Hair follicular keratinocyte (primary cell): ENCODE measurements around the genes RTRAF and TXNDC16.

- RAMPAGE, long total RNA: no peak
These were observed 155.4 kb downstream of the TMX1 start for GRCh38 chr14:51395217-51396008.

DNA sequence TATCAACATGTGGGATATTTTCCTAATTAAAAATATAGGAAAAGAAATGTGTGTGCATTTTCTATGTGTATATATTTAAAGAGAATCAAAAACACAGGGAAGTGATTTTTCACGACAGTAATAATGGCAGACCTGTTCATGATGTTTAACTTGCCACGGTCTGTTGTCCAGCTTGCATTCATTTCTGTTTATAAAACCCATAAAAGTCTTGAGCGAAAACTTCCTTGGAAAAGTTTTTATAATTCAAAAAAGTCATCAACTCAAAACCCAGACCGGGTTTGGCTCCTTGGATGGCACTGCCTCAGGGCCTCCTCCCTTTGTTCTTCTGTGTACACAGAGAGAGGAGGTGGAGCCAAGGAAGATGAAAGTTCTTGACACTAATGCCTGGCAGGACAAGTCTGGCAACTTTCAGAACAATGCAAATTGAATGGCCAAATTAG, 86.9 kb upstream of the FRMD6 start:
- RAMPAGE, long total RNA: no peak

- RAMPAGE, long total RNA: no peak
These were observed 786 bp downstream of the FRMD6 start for GRCh38 chr14:51652424-51652967.

GRCh38 chr14:51846565-51847111, 13.8 kb upstream of the GNG2 start:
- RAMPAGE, long total RNA: no peak

- RAMPAGE, long total RNA: start-site peak on the plus strand at chr14:51989545-51989613, 1,813 and 198 reads in 2 replicates
These were observed at the start of gene RTRAF for GRCh38 chr14:51989455-51990595. Gene RTRAF, plus strand, starts transcription at chr14:51989546.

DNA sequence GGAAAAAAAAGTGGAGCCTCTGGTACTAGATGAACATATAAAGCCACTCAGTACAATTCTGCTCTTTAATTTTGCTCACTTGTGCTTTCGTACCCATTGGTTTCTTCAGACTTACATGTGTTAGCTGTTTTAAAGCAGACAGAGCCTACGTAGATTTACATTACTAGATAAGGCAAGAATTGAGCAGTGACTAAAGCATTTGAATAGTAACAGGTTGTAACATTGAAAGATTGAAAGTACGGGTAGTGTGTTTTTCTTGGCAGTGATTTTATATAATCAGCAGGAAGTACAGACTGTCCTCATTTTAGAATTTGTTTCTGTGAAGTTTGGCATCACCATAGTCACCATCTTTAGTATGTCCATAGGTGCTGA, 13.9 kb downstream of the RTRAF start:
- RAMPAGE, long total RNA: no peak

DNA sequence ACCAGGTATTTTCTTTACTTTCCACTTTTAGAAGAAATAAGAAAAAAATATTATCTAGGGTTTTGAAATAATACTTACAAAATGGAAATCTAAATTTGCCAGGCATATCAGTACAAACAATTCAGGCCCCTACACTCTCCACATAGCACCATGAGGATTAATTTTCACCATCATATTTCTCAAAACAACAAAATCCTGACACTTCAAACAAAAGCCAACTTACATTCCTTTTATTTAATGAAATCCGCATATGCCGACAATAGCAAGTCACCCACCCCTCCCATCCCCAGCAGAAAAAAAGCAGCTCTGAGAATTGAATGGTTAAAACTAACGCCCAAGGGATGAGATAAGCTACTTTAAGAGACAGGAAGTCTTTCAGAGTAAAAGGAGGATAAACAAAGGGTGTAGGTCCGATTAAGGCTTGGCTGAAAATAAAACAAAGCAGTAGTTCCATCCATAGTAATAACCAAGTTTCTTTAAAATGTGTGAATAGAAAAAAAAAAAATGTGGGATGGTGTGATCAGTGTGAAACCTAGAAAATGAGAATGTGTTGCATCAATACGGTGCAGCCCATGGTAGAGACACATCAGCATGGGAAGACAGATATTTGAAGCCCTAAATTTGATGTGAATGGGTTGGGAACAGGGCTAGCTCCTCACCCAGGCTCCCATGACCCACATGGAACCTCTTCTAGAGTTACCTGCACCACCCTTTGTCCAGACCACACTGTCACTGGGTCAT, 31.6 kb downstream of the RTRAF start:
- RAMPAGE, long total RNA: no peak

- RAMPAGE, long total RNA: no peak
These were observed 7.5 kb downstream of the NID2 start for GRCh38 chr14:52061339-52061735.

DNA sequence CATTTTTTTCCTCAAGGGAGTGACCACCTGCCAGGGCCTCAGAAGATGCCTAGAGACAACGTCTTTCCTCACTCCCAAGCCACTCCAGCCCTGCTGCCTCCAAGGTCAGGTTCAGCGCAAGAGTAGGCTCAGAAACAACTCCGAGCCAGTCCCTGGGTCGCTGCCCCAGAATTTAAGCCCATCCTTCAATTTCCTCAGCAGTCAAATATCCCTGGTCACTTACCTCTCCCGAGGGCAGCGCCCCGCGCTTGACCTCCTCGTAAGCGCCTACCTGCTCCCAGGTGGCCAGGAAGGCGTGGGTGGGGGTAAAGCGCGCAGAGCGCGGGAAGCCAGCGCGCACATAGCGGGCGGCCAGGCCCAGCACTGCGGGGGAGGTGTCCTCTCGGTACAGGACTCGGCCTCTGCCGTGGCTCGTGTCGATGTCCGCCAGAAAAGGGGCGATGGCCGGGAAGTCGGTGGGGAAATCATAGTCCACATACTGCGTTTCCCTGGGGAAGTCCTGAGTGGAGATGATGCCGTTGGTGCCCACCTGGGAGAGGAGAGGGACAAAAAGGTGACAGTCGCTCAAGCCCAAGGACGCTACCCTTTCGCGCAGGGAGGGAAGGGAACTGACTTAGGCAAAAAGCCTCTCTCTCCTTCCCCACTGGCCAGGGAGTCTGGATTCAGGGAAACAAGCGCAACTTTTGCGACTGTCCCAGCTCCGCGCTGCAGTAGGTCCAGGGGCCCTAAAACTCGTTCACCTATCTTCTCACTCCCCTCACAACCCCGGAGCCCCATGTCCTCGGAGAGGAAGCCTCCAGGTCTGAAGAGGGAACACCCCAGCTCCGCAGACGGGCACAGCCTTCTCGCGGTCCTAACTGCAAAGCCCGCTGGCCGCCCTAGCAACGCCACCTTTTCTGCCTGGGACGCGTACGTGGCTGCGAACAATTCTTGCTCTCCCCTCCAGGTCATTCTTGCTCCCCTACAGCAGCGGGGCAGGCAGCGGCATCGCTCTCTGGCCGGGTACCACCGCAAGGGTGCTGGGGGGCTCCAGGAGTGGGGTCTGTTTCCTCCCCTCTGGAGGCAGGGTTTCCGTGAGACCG, 883 bp downstream of the NID2 start:
- RAMPAGE, long total RNA: no peak

DNA sequence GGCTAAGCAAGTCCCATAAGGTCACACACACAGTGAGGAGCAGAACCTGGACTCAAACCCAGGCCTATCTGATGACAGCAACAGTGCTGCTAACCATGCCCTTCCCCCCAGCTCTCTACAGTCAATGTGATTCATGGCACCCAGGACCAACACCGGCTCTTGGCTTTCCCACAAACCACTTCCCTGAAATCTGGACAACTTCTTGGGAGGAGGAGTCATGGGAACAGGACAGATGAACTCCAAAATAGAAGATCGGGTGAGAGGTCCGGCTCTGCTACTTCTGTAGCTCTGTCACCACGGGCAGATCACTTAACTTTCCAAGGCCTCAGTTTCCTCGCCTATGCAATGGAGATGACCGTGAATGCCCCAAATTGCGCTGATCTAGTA, 677 bp upstream of the PTGDR start:
- RAMPAGE, long total RNA: no peak

- RAMPAGE, long total RNA: no peak
These were observed 38.5 kb downstream of the PTGER2 start for GRCh38 chr14:52352521-52353027.

DNA sequence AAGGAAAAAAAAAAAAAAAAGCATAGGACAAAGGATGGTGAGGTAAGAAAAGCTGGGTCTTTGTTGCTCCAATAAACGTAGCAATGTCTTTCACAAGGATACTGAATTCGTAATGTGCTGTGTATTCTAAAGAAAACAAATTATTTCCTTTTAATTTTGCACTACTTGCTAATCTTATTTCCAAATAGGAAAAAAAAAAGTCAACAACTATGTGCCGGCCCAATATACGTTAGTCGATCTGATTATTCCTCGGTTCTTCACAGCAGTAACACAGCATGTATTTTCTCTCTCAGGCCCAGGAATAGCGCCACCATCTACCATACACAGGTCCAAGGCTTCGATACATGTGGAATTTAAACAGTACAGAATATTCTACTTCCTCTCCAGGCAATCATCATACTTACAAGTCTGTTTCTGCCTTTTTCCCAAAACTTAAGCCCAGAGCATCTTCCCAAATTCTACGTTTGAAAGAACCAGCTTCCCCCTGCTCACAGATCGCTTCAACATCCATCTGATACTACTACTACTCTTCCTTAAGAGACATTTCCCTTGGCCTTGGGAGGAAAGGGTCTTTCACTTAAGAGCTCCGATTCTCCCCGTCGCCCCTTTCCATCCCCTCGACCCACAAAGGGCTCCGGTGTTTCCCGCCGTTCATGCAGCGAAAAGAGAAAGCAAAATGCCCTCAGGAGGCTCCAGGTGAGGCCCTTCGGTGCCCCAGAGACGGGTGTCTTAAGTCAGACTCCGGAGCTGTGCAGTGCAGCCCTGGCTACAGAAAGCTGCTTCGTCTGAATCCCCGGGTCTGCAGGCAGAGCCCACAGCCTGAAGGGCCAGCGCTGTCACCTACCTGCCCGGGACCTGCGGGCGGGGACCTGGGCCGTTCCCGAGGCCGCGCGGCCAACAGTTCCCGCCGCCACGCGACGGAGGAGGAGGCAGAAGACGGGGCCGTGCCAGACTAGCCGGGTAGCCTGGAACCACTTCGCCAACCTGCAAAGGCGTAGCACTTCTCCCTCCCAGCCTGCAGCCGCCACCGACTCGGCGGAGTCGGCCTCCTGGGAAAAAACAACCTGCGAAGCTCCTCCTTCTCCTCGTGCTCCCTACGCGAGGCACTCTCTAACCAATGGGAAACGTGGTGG, at the start of gene TXNDC16:
TXNDC16 (minus strand) TSS at position 1,034 of the 1,133 bp plus-strand sequence.
- RAMPAGE, long total RNA: no peak

DNA sequence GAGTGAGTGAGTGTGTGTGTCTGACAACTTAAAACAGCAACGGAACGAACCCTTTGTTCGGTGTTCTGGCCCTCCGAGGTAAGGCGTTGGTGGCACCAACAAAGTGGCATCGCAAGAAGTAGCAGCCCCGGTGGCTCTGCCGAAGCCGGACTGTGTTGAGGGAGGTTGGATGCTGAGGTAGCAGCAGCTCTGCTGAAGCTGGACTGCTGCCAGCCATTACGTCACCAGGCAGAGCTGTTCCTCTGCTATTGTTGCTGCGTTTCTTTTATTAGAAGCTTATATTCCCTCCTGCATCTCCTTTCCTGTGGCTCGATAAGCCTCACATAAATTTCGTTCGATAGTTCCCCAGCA, 1.1 kb downstream of the GPR137C start:
- RAMPAGE, long total RNA: no peak

DNA sequence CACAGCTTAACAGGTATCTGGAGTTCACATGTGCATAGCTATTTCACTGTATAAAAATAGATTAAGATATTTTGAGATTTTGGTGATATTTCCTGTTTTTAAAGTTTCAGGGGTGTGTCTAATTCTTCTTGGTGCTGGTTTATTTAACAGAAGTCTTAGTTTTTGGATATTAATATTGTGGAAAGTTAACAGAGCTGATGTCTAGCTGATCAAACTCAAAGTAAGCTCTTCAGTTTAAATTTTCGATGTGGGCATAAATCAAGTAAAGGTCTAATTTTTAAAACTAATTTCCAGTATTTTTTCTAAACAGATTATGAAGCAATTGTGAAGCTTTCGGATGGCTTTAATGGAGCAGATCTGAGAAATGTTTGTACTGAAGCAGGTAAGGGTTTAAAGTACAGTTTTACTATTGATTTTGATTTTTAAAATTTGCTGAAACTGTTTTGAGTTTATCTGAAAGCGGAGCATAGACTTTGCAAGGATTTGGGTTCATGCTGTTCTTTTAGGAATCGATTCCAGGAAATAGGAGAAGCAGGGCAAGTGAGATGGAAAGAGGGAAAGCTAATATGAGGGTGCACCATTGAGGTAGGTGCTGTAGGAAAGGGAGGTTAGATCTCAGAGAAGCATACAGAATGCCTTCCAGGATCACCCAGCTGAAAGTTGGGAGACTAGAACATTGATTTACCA, 6.2 kb upstream of the STYX start:
- RAMPAGE, long total RNA: no peak

DNA sequence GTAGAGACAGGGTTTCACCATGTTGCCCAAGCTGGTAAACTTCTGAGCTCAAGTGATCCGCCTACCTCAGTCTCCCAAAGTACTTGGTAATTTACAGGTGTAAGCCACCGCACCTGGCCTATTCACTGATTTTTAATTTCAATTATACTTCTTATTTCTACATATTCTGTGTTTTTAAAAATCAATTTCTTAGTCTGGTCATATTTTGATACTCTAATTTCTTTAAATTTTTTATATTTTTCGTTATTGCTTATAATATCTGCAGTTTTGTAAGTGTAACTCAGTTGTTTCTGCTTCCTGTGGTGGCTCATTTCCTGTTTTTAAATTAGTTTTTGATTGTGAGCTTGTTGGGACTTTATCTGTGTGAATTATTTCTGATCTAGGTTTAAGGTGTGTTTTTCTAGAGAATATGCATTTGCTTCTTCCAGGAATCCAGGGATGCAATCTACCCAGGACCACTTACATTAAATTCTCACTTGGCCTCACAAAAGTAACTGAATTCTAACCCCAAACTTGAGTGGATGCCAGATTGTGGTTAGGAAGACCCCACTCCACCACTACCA, 11.7 kb downstream of the STYX start:
- RAMPAGE, long total RNA: no peak

DNA sequence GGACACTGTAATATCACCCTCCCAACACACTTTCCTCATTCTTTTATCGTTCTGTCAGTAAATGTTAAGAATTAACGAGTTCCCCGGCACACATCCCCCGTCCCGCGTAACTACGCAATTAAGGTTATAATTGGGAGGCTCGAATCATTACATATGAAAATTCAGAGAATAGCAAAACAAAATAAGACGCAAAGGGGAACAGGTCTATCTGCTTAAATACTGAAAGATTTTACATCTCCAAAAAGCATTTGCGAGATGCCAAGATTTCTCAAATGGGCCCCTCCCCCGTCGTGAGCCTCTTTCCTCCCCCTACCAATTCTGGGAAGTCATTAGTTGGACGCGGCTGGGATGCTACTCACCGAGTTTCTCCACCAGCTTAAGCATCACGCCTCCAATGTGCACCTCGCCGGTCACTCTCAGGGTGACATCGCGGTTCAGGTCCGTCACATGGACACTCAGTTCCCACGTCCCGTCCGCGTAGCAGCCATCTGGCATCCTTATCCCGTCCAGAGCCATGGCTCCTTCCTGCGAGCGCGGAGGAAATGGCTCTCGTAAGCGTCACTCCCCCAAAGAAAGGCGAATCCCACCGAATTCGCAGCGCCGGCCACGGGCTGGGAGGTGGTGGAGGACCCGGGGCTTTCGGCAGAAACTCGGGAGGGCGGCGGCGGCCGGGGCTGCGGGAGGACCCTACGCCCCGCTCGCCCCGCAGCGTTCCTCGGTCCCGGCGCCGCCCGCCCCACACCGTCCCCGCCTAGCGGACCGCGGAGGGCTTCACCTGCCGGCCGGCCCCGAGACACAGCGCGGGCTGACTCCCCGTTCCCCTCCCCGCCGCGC, 580 bp downstream of the FERMT2 start:
- RAMPAGE, long total RNA: no peak

DNA sequence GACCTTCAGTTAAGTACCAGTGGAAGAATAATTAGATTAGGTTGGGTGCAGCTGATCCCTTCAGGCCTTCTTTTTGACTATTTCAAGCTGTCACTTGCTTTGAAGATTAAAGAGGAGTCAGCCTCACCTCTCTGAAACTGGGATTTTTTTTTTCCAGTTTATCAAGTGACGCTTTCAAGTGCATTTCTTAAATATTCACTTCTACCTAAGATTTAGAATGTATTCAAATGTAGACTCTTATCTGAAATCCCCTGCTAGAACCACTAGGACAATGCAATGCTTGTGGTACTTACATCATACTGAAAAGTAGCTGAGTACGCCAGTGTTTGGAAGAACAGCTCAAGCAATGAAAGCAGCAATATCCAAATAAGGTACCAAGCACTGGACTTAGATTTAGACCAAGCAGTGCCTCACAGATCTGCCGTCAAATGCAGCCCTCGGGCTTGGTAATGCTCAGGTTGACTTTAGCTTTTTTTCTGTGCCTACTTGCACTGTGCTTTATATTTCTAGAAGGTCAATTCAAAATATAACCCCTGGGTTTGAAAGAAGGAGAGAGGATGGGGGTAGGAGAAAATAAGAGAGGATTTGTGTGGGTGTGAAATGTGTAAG, 3.7 kb upstream of the FERMT2 start:
- RAMPAGE, long total RNA: no peak

DNA sequence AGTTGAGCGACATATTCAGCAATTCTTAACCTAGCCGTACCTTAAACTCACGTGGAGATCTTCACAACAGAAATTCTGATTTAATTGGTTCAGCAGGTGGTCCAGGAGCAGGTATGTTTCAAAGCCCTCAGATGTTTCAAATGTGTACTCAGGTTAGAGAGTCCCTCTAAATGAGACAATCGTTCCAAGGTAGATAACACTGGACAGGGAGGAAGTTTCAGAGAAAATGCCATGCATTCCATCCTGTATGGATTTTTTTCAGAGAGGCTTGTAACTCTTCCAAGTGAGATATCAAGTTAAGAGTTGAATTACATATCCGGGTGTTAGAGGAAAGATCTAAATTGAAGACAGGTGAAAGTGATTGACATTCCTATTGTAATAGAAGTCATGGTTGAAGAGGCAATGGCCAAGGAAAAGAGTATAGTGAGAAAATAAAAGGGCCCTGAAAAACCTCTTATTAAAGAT, 105.9 kb downstream of the BMP4 start:
- RAMPAGE, long total RNA: no peak

GRCh38 chr14:54211495-54211861, 185.3 kb upstream of the CDKN3 start:
- RAMPAGE, long total RNA: no peak

- RAMPAGE, long total RNA: no peak
These were observed 97.3 kb upstream of the CDKN3 start for GRCh38 chr14:54299383-54300012.